Pericardium fibroblast (primary cell): Measurements from ENCODE around the genes SVEP1 and SHOC1.

GRCh38 chr9:110049184-110050146 lies 158.5 kb downstream of the C9orf152 start:
- RAMPAGE, long total RNA, result no peak

GRCh38 chr9:110066896-110067269 lies 141.1 kb downstream of the C9orf152 start:
- RAMPAGE, long total RNA, result no peak

DNA sequence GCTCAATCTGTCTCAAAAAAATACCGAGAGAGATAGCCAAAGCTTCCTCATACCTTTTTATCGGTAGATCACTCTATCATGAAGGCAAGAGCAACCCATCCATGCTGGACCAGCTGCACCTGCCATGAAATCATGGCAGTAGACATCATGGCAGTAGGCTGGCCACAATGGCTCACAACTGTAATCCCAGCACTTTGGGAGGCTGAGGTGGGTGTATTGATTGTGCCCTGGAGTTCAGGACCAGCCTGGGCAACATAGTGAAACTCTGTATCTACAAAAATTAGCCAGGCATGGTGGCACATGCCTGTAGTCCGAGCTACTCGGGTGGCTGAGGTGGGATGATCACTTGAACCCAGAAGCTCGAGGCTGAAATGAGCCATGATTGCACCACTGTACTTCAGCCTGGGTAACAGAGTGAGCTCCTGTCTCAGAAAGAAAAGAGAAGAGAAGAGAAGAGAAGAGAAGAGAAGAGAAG lies 1.5 kb upstream of the C9orf152 start:
- RAMPAGE, long total RNA, result no peak

- RAMPAGE, long total RNA, result no peak
These were observed 6.9 kb upstream of the C9orf152 start for GRCh38 chr9:110214867-110215311.

DNA sequence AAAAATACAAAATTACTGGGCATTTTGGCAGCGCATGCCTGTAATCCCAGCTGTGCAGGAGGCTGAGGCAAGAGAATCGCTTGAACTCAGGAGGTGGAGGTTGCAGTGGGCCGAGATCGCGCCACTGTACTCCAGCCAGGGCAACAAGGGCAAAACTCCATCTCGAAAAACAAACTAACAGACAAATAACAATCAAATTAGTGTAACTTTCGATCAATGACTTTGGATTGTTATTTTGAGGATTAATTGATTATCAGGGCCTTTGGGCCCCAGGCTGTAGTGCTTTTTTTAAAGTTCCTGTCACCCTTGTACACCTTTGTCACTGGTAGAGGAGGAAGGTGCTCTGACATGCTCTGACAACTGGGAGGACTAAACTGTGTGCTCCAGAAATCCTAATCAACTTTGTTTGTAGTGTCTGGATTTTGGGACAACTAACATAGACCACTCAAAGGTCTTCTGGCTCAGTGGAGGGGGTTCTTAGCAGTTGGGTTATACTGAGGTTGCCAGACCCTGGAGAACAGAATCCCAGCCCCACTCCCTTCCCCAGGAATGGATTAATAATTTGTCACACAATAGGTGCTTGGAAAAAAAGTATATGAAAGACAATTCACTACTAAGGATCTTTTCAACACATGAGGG lies 1.8 kb downstream of the TXN start:
- RAMPAGE, long total RNA, result no peak

DNA sequence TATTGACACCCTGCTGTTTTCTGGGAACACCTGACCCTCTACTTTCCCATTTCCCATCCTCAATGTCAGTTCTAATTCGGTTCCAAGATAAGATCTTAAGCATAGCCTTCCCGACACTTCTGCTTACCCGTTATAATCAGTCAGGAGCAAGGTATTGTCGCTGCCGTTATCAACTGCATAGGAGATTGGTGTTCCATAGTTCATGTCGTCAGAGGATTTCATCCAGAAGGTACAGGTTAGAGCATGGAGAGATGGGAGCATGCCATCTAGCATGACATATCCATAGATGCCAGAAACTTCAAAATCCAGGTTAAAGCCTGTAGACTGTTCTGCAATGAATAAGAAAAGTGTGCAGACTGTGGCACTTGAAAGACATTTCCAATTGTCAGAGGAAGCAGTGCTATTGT lies 108.0 kb upstream of the TXNDC8 start:
- RAMPAGE, long total RNA, result no peak

DNA sequence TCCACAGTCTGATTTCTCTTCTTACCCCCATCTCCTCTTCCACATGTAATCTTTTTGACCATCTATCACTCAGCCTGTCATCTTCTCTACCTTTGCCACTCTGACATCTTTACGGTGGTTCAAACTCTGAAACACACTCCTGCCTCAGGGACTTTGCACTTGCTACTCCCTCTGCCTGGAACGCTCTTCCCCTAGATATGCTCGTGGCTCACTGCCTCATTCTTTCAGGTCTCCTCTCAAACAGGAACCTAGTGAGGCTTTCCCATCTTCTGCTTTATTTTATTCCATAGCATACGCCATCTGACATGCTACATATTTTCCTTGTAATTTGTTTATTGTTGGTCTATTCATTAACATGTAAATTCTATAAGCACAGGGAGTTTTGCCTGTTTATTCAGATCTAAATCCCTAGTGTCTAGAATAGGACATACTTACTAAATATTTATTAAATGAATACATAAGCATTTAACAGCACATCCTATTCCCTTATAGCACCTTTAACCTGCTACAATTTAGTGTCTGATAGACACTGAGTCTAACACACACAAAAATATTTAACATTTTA lies 101.5 kb downstream of the SVEP1 start:
- RAMPAGE, long total RNA, result no peak

DNA sequence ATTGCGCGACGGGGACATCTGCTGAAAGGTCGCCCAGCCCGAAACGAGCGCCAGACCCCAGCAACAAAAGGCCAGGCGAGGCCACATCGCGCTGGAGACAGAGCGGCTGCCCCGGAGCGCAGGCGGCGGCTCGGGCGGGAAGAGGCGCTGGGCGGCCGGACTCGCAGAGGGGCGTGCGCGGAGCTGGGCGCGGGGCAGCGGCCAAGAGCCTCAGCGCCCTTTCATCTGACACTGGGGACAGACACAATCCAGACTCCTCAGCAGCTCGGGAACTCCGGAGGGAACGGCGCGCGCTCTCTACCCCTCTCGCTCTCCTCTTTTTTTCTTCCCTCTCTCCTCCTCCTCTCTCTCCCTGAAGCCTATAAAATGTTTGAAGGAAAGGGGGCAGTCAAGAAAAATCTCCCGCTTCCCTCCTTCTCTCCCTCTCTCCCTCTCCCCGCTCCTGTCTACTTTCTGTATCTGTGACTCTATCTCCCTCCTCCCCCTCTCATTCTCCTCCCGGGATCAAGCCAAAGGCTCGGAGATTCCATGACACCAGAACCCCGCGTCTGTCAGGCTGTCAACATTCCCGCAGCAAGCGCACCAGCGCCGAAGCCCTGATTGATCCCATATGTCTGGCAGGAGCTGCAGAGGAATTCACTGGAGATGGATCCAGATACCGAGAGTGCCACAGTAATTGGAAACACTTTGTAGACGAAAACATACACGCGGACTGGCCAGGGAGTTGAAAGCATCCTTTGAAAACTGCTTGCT lies at the start of gene SVEP1:
Gene SVEP1 (minus strand): TSS at position 285 of the 753 bp plus-strand sequence.
- RAMPAGE, long total RNA, result no peak

DNA sequence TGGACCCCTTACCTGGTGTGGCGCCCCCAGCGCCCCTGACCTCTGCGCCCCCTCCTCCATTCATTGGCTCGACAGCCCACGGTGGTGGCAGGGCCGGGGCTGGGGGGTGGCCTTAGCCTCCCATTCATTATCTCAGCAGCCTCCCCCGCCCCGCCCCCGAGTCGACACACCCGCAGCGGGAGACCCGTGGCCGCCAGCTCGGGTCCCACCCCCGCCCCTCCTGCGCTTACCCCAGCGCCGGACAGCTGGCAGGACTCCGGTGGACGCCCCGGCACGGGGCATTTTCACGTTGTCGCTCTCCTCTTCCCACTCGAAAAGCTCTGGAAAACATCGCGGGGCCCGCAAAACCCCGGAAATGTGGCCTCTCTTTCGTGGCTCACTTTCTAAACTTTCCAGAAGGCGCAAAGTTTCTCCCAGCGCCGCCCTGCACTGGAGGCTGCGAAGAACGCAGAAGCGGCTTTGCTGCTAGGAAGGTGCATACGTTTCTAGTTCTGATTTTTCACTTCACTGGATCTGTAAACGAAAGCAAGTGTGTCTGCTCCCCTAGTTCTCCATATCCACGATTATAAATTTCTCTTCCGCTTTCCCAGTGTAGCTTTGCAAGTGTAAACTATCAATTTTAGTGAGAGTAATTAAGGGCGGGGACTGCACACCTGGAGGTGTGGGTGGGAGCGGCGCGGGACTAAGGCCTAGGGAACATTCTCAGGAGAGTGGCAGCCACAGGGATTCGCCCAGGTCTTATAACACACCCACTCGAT lies 549 bp upstream of the LPAR1 start:
- RAMPAGE, long total RNA, result start-site peak on the minus strand centred at position 108 of the sequence, 144 bp wide, 262 and 106 reads in 2 replicates; start-site peak on the minus strand centred at position 317 of the sequence, 32 bp wide, 38 and 21 reads in 2 replicates

GRCh38 chr9:111569989-111570636 lies 29.3 kb downstream of the PTGR1 start:
- RAMPAGE, long total RNA, result no peak

GRCh38 chr9:111610032-111610532 lies 10.6 kb upstream of the PTGR1 start:
- RAMPAGE, long total RNA, result no peak

DNA sequence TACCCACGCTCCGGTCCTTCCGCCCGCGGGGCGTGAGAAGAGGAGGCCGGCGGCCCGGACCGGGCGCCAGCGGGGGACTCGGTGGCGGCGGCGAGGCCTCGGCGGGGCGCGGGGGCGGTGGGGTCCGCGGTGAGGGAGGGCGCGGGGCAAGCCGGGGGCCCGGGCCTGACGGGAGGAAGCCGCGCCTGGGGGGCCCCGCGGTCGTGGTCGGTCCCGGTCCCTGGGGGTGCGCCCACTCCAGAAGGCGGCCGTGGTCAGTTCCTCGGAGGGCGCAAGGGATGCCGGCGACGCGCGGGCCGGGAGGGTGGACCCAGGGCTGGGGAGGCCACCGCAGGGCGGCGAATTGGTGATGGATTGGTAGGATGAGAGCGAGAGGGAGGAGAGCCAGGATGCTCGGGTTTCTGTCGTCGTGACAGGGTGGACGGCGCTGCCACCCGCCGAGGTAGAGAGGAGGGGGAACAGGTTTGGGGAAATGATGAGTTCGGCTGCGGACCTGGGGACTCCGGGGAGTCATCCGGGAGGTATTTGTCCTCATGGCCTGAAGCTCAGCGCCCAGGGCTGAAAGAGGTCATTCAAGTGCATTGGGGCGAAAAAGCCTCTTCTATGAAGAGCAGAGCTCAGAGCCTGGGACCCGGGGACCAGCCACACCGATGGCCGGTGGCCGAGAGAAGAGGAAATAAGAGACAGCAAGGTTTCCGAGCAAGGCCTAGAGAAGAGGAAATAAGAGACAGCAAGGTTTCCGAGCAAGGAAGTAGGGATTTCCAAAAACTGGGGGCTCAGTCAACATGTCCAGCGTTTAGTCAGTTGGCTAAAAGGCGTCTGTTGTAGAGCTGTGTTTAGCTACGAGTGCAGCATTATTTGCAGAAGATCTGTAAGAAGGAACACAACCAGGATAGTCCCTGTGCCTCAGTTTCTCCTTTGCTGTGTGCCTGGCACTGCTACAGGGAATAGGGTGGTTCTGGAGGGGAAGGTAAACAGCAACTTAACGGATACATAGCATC lies 625 bp downstream of the GNG10 start:
- RAMPAGE, long total RNA, result no peak

DNA sequence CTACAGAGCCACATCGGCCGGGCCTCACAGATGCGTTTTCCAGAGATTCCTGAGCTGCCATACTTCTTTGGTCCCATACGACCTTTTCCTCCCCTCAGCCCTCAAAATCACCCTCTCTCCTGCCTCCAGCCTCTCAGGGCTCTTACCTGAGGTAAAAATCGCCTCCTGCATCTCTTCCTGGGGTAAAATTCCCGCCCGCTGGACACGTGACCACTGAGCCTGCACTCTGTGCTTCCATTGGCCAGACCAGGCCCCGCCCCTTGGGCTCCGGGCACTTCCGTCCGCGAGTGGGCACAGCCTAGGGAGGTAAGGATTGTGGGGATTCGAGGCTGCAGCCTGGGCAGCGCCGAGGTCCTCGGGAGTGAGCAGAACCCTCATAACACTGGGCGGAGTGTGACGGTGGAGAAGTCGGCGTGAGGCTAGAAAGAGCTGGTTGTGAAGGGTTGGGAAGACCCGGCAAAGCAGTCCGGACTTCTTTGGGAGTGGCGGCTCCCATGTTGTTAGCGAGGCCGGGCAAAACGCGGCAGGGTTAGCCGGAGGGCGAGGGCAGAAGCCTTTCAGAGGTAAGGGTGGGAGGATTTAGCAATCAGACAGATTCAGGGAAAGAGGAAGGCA lies at the start of gene SHOC1:
Gene SHOC1 (minus strand): TSS at position 184 of the 615 bp plus-strand sequence.
- RAMPAGE, long total RNA, result no peak

- RAMPAGE, long total RNA, result no peak
These were observed 1.9 kb downstream of the UGCG start for GRCh38 chr9:111898232-111899124.

DNA sequence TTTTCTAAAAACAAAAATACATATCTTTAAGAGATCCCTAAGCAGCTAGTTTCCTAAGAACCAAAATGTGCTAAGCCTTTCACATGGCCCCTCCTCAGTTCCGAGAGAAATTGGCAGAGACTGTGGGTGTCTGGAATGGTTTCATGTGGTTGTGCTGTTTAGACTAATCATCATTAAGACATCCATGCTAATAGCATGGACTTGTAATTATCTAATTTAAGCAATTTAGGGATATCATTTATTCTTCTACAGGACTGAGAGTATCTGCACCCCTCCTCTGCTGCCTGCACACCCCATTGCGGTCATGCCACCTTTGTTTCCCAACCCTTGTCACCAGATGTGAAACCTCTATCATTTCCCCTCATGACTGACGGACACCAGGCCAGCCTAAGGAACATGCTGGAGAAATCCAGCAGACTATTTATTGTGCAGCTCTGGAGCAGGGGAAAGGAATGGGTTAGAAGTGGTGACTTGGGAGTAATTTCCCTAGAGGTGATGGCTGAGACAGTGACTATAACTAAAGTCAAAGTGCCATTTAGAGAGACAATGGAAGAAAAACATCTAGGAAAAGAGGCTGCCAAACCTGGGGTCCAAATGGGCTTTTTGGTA lies 40.6 kb downstream of the UGCG start:
- RAMPAGE, long total RNA, result no peak

GRCh38 chr9:111957832-111958730 lies 61.5 kb downstream of the UGCG start:
- RAMPAGE, long total RNA, result no peak

- RAMPAGE, long total RNA, result no peak
These were observed 109.2 kb downstream of the SUSD1 start for GRCh38 chr9:112065539-112066602.

GRCh38 chr9:112204326-112204670 lies 29.2 kb upstream of the SUSD1 start:
- RAMPAGE, long total RNA, result no peak

GRCh38 chr9:112222408-112222995 lies 47.4 kb upstream of the SUSD1 start:
- RAMPAGE, long total RNA, result no peak

DNA sequence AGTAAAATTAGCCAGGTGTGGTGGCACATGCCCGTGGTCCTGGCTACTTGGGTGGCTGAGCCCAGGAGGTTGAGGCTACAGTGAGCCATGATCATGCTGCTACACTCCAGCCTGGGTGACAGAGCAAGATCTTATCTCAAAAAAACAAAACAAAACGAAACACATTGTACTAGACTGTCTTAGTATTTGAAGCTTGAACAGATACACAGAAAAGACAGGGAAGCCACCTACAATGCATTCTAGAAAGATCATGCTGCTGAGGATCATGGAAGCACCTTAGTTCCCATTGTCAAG lies 2.7 kb upstream of the HSDL2 start:
- RAMPAGE, long total RNA, result no peak